ENCODE measurements around a stretch of chr12.

DNA sequence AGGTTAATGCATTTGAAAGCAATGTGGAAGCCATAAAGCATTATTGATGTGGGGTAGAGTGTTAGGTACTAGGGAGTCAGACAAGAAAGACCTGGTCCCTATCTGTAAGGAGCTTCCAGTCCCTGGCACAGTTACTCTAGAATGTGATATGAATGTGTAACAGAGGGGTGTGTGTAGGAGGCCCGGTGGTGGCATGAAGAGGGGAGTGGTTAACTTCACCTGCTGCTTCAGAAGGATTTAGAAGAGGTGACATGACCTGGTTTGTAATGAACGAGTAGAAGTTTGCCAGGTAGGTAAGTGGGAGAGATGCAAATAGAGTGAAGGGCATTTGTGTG lies 15.1 kb upstream of the GALNT6 start:
- PRO-cap = no peak

- PRO-cap = no peak
Observed at GRCh38 chr12:51441854-51442208, 17.2 kb downstream of the SLC4A8 start.

- PRO-cap = bidirectional peak, plus-strand start at chr12:51751950, minus-strand start at chr12:51751782
Observed at GRCh38 chr12:51751635-51752219, 63.0 kb downstream of the TMDD1 start.

- PRO-cap = no peak
Observed at GRCh38 chr12:51870031-51870592, 17.8 kb upstream of the ANKRD33 start.

DNA sequence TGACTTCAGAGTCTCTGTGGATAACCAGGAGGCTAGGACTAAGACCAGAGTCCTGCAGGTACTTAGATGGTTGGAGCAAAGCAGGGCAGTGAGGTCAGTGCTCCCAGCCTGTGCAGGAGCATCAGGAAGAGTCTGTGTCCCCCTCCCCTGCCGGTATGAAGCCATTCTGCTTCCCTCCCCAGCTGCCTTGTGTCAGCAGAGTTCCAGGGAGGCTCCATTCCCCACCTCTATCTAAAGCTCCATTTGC lies 1.0 kb upstream of the ACVRL1 start:
- PRO-cap = no peak

GRCh38 chr12:51907942-51908253 lies 594 bp downstream of the ACVRL1 start:
- PRO-cap = unidirectional peak, minus-strand start at chr12:51908072

DNA sequence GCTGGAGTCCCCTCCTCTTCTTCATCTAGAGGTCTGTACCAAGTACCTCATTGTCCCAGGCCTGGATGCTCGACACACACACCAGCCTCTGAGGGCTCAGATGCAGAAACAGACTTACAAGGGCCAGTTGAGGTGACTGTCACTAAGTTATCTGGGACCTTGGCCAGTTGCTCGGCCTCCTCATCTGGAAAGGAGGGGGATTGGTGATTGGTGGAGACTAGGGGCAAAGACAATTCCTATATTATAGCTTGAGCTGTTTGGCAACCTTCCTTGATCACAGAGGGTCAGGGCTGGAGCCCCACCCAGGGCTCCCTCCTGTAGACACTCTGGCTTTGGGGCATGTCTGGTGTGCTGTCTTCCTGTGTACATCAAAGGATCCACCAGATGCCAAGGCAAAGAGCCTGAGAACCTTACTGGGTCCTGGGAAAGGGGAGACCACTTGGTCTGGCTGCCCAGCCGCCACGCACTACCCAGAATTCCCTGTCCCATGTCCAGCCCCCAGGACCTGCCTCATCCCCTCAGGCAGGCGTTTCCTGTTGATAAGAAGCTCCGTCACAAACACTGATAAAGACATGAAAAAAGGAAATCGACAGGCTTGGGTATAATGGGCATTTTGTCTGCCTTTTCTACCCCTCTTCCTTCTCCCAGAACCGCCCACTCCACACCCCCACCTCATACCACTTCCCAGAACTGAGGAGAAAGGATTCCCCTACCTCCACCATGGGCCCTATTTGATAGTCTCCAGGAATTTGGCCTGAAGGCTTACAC lies 18.6 kb downstream of the ACVRL1 start:
- PRO-cap = no peak

GRCh38 chr12:51953221-51953585 lies 1.7 kb downstream of the ACVR1B start:
- PRO-cap = no peak

DNA sequence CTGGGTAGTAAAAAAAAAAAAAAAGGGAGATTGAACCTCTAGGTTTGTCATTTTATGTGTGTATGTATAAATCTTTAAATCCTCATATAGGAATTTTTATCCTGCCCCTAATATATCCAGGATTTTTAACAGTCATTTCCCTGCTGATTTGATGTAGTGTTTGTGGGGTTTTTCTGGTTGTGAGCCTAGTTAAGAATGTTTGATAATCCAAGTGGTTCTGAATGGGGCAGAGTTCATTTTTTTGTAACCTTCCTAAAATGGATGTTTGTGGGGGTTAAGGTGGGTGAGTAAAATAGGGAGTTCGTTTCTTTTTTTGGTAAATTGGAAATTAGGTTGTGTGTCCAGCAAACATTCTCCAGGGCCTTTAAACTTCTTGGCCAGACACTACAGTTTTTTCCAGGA lies 2.1 kb downstream of the ACVR1B start:
- PRO-cap = no peak

GRCh38 chr12:51970872-51971606 lies 19.5 kb downstream of the ACVR1B start:
- PRO-cap = no peak

GRCh38 chr12:51972420-51972833 lies 20.9 kb downstream of the ACVR1B start:
- PRO-cap = no peak

DNA sequence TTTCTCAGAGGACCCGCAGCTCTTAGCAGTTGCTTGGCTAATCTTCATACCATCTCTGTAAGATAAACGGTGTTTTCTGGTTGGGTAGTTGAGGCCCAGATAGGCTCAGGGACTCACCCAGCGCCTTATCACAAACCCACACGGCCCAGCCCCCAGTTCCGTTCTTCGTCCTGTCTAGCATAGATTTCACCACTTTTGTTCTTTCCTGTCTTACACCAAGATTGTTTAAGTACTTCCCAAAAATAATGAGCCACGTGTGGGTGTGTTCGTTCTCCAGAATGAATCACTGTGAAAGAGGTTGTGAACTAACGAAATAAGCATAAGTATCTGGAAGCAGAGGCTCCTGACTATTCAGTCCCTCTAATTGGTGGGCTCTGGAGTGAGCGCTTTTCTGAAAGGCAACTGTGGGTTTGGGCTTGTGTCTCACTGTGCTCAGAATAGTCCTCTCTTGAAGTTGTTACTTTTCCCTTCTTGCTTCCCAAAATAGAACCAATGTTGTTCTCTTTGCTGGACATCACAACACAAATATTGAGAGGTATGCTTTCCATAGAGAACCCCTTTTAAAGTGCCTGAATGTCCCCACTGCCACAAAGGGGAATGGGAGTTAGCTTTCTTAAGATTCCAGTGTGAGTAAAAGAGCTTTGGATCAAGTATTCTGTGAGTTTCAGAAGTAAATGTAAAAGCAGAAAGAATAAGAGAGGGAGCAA lies 21.5 kb downstream of the ACVR1B start:
- PRO-cap = no peak

GRCh38 chr12:52005686-52006392 lies 907 bp upstream of the TAMALIN start:
- PRO-cap = bidirectional peak, plus-strand start at chr12:52005989, minus-strand start at chr12:52005968

- PRO-cap = bidirectional peak, plus-strand start at chr12:52038742, minus-strand start at chr12:52038628
Observed at GRCh38 chr12:52038533-52039217, 12.6 kb upstream of the NR4A1 start.

DNA sequence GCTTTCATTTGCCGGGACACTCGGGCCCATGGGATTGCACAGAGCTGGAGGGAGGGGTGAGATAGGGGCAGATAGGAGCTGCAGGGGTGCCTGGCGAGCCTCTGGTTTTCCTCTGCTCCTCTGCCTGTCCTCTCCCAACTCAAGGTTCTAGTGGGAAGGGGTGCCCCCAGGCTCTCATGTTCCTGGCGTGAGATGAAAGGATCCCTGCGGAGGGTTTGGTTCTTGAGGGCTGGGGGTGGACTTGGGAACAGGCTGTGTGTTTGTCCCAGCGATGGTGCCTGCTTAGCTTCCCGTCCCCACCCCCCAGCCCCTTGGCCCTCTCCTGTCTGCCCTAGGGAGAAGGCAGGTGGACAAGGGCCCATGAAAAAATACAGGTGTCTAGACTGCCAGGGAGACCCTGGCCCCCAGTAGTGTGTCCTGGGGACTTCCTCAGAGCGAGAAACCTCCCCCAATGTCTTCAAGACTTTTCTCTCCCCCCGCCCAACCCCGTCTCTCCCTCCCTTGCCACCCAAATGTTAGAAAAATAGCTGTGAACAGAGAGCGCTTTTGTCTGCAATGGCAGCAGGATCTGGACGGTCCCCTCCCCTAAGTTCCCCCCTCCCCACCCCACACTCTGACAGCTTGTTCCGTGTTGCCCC lies 4.3 kb downstream of the NR4A1 start:
- PRO-cap = bidirectional peak, plus-strand start at position 145 of the sequence, minus-strand start at position 141 of the sequence

DNA sequence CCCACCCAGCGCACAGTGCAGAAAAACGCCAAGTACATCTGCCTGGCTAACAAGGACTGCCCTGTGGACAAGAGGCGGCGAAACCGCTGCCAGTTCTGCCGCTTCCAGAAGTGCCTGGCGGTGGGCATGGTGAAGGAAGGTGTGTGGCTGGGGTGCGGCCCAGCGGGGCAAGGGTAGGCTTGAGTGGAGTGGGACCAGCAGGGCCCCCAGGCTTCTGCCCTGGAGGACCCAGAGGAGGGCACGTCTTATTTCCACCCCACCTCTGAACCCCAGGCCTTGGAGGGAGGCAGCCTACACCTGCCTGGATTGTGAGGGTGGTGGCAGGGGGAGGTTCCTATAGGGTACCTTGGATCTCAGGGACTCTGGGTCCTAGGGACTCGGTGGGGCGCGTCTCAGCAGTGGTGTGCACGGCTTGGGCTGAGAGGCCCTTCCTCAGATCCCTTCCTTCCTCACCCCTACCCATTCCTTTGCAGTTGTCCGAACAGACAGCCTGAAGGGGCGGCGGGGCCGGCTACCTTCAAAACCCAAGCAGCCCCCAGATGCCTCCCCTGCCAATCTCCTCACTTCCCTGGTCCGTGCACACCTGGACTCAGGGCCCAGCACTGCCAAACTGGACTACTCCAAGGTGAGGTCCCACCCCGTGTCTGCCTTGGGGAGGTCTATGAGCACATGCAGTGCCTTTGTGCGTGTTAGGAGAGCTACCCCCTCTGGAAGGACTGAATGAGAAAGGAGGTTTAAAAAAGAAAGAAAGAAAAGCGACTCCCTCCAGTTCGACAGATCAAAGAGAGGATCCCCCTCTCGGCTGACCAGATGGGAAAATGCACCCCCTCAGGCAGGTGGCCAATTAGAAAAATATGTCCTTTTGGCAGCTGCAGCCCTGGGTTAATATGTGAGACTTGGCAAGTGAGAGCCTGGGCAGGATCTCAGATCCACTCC lies 5.0 kb downstream of the NR4A1 start:
- PRO-cap = no peak

- PRO-cap = unidirectional peak, plus-strand start at chr12:52063427
Observed at GRCh38 chr12:52062594-52063586, 6.9 kb upstream of the ATG101 start.

GRCh38 chr12:52093318-52093793 lies 13.9 kb downstream of the SMIM41 start:
- PRO-cap = no peak

- PRO-cap = no peak
Observed at GRCh38 chr12:52126216-52127542, 47.2 kb downstream of the SMIM41 start.

DNA sequence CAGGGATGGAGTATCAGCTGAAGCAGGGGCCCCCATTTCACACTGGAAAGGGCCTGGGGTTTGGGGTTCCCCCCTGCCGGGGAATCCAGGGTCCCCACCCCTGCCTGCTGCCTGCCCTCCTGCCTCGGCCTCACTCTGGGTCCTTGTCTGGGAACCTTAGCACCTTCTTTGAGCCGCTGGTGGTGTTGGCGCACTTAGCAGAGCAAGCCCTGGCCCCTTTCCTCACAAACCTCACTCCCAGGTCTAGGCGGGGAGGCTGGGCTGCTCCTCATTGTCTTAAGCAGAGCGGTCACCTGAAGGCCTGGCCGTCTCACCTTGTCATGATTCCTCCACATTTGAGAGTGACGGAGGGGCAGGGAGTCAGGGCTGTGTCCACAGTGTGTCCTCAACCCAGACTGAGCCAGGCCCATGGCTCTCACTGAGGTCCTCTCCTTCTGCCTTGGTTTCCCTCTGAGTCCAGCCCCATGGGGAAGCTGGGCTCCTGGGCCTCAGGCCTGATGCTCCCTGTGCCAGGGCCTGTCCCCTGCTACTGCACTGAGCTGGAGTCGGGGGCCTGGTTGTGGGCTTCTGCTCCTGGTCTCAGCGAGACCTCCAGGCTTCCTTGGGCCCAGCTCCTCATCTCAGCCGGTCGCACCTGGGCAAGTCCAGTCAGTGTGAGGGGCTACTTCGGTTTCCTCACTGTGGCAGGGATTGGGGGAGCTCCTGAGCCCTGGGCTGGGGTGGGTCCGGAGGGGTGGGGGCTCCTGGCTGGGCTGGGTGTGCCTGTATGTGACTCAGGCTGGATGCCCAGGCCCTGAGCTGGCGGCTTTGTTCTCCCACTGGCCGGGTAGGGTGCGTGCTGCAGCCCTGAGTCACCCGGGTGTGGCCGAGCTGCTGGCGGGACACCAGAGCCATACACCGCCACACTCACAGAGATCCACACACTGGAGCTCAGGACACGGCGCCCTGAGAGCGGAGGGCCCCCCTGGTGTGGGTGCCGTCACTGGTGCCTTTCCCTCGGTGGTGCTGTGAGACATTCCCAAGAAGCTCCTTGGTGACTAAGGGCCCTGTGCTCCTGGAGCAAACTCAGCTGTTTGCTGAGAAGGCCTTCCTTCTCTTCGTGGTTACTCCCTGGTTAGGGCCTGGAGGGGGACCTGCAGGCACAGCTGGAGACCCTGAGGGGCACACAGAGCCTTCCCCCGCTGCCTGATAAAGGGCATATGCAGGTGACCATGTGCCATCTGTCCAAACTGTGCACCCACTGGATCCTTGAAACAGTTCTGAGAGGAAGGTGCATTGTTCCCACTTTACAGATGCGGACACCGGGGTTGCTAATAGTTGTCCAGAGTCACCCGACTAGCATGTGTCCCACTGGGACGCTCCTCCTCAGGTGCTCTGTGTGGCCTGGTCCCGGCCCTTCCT lies 44.7 kb downstream of the KRT80 start:
- PRO-cap = bidirectional peak, plus-strand start at position 921 of the sequence, minus-strand start at position 677 of the sequence